Omental fat pad (tissue), 4 donors: ENCODE measurements around a stretch of chr5.

DNA sequence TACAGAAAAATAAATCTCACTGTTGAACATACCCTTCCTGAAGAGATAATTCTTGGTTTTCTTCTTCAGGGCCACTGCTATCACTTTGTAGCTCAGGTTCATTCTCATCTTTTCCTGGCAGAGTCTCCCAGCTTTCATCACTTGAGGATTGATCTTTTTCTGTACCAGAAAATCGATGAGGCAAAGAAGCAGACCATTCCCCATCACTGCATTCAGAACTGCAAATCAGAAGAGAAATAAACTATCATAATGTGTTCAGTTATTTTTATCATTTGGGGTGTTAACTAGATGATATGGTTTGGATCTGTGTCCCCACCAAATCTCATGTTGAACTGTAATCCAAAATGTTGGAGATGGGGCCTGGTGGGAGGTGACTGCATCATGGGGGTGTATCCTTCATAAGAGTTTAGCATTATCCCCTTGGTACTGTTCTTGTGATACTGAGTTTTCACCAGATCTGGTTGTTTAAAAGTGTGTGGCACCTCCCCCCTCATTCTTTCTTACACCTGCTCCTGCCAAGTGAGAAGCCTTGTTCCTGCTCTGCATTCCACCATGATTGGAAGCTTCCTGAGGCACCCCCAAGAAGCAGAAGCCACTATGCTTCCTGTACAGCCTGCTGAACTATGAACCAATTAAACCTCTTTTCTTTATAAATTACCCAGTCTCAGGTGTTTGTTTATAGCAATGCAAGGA is 41.1 kb downstream of the PJA2 start:
- PRO-cap, result no peak
- RAMPAGE, long total RNA, 4 experiments, result no peak in any of the 4 experiments

DNA sequence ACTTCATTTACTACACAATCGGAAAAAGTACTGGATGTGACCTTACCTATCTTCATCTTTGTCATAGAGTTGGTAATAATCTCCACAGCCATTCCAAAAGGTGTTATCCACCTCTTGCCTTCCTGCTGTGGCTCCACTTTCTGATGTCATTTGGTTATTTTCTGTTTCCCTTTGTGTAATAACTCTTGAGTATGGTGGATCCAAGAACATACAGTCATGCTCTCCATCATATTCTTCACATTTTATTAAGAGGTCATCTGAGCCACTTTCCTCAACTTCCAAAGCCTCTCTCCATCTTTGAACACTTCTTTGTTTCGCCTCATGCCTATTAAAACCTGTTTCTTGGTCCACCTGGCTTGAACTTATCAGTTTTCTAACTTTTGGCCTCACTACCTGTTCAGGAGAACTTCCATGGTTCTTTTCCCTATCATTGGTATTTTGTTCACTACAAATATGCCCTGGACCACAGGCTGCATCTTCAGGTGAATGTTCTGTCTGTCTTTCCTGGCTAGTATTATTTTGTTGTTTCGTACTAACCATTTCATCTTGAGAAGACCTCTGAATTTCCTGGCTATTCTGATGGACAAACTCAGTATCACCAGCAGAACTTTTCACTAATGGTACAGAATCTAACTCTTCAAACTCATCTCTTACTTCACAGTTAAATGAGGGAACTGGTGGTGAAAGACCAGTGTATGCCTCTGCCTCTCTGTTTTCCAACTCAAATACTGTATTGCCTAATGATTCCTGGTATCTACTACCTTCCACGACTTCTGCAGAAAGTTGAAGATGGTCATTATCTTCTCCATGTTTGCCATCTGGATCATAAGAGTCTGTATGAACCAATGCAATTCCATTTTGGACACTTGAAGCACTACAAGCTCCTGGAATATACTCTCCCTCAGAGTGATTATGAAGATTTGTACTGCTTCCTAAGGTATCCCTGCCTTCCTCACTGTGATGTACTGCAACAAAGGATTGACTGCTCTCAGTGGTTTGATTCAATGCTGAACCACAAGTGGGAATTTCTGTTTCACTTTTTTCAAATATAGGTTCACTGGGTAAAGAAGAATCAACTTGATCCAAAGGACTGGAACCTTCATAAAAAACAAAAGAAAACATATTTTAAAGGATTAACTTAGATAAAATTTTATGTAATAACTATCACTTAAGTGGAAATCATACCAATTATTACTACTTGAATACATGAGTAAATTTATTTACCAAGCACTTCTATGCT is 31.2 kb downstream of the PJA2 start:
- PRO-cap, result no peak
- RAMPAGE, long total RNA, 4 experiments, result start-site peak on the minus strand in 1 of 4 experiments, centred at positions 387 to 884 of the sequence, 41 to 87 reads per replicate

DNA sequence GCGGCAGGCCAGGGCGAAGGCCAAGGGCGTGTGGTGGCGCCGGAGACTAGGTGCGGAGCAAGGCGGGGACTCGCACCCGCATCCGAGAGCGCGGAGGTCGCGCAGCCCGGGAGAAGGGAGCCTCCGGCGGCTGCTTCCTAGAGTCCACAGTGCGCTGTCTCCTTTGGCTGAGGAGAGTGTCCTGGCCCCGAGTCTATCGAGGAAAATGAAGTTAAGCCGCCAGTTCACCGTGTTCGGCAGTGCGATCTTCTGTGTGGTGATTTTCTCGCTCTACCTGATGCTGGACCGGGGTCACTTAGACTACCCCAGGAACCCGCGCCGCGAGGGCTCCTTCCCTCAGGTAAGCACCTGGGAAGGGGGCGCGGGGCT is 470 bp downstream of the MAN2A1 start:
- PRO-cap, result no peak
- RAMPAGE, long total RNA, 4 experiments, result no peak in any of the 4 experiments

- PRO-cap, result no peak
- RAMPAGE, long total RNA, 4 experiments, result no peak in any of the 4 experiments
Measured at GRCh38 chr5:109774517-109775044, 84.9 kb downstream of the MAN2A1 start.

- PRO-cap, result no peak
- RAMPAGE, long total RNA, 4 experiments, result no peak in any of the 4 experiments
Measured at GRCh38 chr5:109790441-109791238, 100.9 kb downstream of the MAN2A1 start.

GRCh38 chr5:109857409-109858061 is 167.8 kb downstream of the MAN2A1 start:
- PRO-cap, result no peak
- RAMPAGE, long total RNA, 4 experiments, result no peak in any of the 4 experiments

- PRO-cap, result no peak
- RAMPAGE, long total RNA, 4 experiments, result no peak in any of the 4 experiments
Measured at GRCh38 chr5:109961712-109962059, 272.0 kb downstream of the MAN2A1 start.

- PRO-cap, result no peak
- RAMPAGE, long total RNA, 4 experiments, result no peak in any of the 4 experiments
Measured at GRCh38 chr5:109990216-109990719, 300.5 kb downstream of the MAN2A1 start.

DNA sequence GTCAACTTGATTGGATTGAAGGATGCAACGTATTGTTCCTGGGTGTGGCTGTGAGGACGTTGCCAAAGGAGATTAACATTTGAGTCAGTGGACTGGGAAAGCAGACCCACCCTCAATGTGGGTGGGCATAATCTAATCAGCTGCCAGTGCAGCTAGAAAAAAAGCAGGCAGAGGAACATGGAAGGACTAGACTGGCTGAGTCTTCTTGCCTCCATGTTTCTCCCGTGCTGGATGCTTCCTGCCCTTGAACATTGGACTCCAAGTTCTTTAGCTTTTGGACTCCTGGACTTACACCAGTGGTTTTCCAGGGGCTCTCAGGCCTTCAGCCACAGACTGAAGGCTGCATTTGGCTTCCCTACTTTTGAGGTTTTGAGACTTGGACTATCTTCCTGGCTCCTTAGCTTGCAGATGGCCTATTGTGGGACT is 313.4 kb downstream of the TMEM232 start:
- PRO-cap, result no peak
- RAMPAGE, long total RNA, 4 experiments, result no peak in any of the 4 experiments

DNA sequence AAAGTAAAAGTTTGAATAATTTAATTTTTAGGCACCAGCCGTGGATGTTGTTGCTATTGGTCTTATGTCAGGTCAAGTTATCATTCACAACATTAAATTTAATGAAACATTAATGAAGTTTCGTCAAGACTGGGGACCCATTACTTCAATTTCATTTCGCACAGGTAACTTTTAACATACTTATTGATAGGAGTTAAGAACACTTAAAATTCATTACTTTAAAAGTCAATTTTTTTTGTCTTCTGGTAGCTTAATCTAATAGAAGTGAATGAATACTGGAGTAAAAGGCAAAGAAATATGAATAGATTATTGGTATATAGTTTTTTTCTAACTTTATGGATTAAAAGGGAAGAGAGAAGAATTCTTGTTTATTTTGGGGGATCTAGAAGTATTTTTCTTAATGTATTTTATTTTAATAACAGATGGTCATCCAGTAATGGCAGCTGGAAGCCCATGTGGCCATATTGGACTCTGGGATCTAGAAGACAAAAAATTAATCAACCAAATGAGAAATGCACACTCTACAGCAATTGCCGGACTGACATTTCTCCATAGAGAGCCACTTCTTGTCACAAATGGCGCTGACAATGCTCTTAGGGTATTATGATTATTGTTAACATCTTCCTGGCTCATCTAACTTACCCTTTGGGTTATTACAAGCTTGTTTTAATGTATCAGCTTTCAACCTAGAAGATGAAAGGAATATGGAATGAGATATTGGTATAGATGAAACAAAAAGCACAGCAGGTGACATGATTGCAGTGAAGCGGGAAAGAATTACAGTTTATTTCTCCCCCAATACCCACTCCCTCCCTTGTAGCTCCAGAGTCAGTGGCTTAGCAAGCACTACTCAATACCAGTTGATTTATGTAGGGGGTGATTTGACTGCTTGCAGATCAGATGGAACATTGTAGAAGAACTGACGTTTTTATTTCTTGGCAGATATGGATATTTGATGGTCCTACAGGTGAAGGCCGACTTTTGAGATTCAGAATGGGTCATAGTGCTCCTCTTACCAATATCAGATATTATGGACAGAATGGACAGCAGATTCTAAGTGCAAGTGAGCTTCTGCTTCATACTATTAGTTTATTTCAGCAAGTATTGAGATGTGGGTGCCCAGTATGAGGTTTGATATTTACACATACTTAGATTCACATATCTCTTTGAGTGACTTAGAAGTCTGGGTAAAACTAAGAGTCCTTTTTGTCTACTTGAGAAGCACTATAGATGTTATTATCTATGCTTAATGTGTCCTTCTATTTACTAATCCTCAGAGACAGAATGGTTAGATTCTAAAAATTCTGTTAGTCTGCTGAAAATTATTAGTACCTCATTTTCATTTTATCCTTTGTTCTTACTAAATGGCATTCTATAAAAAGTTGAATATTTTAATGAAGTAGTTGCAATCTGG is 12.1 kb downstream of the WDR36 start:
- PRO-cap, result no peak
- RAMPAGE, long total RNA, 4 experiments, result no peak in any of the 4 experiments

GRCh38 chr5:111229647-111230100 is 5.5 kb downstream of the CAMK4 start:
- PRO-cap, result no peak
- RAMPAGE, long total RNA, 4 experiments, result no peak in any of the 4 experiments

DNA sequence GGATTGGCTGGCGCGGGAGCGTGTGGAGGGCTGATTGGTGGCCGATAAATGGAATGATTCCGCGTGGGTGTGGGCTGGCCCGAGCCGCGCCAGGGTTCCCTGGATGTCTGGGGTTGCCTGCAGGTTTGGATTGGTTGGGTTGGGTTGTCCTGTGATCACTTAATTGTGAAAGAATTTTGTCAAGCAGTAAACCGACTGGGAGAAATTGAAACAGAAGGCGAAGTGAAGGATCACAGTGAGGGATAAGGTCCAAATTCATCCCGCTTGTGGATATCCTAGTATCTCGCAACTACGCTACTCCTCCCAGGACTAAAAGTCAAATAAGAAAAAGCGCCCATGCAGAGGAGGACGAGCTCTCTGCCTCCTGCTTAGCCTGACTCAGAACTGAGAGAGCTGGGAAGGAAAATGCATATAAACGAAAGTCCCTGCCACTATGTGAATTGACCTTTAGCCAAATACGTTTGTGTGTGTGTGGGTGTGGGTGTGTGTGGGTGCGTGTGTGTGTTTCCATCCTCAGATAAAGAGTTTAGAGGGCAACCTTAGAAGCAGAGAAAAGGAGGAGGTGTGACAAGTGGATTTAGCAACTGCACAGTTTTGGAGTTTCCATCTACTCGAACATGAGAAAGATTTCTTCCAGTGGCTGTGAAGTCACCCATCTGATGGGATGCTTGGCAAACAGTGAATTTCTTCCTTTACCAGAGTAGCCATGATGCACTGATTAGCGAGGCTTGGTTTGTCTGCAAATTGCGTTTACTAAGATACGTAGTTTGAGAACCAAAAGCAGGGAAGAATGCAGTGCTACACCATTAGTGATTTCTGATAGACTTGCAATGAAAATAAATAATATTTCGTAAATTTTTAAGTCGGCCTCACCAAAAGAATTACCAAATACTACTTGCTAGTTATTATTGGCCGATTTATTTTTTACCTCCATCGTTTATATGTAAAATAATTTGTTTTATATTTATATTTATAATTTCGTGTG is 616 bp upstream of the STARD4 start:
- PRO-cap, result no peak
- RAMPAGE, long total RNA, 4 experiments, result no peak in any of the 4 experiments

DNA sequence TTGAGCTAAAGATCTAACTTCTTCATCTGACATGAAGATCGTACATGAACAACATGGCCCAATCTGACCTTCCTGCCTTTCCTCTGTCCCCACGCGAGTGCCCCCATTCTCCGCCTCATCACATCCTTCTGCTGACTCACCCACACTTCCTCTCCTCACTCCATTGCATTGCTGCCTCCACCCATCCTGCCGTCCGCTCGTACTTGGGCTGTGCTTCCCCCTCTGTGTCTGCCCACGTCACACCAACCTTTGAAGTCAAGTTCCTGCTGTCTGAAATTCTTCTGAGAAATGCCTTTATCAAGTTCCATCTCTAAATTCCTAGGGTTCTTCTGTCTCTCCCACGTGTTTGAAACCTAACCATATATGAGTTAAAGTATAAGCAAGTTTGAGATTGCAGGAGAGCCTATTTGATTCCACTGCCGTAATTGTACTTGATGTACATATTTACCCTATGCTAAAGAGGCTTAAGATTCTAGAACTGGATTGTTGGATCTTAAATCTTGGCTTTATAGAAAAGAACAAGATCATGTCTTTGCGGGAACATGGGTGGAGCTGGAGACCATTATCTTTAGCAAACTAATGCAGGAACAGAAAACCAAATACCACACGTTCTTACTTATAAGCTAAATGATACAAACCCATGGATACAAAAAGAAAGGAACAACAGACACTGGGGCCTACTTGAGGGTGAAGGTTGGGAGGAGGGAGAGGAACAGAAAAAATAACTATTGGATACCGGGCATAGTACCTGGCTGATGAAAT is 18.1 kb upstream of the STARD4 start:
- PRO-cap, result no peak
- RAMPAGE, long total RNA, 4 experiments, result no peak in any of the 4 experiments

GRCh38 chr5:112165718-112166236 is 253.3 kb downstream of the EPB41L4A start:
- PRO-cap, result no peak
- RAMPAGE, long total RNA, 4 experiments, result no peak in any of the 4 experiments

- PRO-cap, result no peak
- RAMPAGE, long total RNA, 4 experiments, result no peak in any of the 4 experiments
Measured at GRCh38 chr5:112320563-112321049, 98.5 kb downstream of the EPB41L4A start.

DNA sequence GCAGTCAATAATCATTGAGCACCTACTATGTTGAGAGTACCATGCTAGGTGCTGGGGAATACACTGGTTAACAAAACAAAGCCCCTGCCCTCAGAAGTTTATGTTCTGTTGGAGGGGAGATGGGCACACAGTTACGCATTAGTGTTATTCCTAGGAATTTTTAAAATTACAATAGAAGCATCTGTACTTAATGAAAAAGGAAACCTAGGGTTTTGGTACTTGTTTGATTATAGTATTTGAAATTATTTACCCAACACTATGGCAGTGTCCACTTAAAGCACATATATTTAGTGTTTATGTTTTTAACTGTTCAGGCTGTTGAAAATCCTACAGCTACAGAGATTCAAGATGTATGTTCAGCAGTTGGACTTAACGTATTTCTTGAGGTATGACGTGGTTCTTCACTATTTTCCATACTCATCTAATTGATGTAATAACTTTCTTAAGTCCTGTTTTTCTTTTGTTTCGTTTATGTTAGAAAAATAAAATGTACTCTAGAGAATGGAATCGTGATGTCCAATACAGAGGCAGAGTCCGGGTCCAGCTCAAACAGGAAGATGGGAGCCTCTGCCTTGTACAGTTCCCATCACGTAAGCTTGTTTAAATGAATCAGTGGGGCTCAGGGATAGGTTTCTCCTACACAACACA is 3.2 kb downstream of the SRP19 start:
- PRO-cap, result no peak
- RAMPAGE, long total RNA, 4 experiments, result no peak in any of the 4 experiments

DNA sequence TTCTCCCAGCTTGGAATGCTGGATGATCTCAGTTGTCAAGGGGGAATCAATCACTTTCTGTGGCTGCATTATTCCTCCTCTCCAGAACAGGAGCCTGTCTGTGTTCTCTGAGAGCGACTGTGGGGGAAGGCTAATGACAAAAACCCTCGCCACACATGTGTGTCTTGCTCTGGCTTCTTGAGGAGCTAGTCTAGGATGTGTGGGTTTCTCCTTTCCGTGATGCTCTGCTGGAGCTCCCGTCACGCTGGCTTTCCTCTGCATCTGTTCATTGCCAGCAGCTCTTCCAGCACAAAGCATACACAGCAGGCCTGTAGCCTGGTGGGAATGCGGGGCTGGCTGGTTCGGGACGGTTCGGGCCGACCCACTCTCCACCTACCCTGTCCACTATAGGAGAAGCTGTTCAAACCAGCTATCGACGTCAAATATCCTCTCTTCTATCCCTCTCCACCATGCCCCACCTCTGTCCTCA is 82.9 kb downstream of the DCP2 start:
- PRO-cap, result no peak
- RAMPAGE, long total RNA, 4 experiments, result no peak in any of the 4 experiments

DNA sequence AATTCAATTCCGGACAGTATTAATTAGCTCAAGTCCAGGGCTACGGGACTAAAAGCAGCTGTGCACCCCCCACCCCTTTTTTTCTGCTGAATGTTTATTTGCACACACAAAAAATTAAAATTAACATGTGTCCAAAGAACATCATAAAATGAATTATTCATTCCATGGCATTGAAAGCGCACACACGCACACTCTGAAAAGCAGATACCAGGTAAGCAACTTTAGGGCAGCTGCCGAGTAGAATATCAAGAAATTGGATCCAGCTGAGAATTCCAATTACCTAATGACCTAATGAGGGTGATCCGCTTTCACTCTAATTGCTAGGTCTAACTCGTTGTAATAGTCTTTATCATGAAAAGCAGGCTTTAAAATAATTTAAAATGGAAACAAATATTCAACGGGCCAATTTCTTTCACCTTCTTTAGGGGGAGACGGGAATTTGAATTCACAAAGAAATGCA is 1.7 kb upstream of the KCNN2 start:
- PRO-cap, result no peak
- RAMPAGE, long total RNA, 4 experiments, result no peak in any of the 4 experiments

DNA sequence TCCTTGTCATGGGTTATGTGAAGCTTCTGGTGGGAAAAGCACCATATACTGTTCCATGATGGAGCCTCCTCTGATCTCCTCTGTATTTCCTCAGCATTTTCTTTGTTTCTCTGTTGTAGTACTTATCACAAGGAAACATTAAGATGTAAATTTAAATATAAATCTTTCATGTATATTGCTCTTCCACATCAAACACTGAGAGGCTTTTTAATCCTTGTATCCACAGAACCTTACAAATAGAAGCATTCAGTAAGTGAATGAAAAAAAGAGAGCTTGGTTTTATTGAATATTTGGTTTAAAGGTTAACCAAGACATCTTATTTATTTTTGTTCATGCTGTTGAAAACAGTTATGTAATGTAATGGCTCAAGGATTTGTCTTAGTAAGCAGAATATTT is 31.1 kb downstream of the KCNN2 start:
- PRO-cap, result no peak
- RAMPAGE, long total RNA, 4 experiments, result no peak in any of the 4 experiments

DNA sequence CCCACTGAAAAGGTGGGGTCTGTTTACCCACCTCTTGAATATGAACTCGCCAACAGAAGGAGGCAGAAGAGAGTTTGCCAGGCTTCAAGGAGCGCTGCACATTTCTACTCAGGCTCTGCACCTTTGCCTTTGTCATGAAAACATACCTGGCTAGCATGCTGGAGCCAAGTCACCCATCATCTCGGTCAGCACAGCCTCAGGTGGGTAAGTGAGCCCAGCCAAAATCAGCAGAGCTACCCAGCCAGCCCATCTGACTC is 157.8 kb downstream of the TRIM36 start:
- PRO-cap, result no peak
- RAMPAGE, long total RNA, 4 experiments, result no peak in any of the 4 experiments